Metanephros (tissue), 2 donors: ENCODE results near the gene MAGEB5.

DNA sequence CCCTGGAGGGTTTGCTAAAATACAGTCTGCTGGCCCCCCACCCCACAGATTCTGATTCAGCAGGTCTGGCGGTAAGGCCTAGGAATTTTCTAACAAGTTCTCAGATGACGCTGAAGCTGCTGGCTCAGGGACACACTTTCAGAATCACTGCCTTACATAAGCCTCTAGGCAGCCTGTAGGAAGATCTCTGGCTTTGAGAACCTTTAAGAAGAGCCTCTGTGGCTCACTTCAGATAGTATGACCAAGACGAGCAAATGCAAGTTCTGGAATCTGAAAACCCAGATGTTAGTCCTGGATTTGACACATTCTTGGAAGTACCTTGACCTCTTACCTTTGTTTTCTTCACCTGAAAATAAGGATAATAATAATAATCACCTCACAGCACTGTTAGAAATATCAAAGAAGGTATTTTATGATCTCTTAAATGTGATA lies 73.3 kb downstream of the PHEX start:
- RAMPAGE, long total RNA = no peak

DNA sequence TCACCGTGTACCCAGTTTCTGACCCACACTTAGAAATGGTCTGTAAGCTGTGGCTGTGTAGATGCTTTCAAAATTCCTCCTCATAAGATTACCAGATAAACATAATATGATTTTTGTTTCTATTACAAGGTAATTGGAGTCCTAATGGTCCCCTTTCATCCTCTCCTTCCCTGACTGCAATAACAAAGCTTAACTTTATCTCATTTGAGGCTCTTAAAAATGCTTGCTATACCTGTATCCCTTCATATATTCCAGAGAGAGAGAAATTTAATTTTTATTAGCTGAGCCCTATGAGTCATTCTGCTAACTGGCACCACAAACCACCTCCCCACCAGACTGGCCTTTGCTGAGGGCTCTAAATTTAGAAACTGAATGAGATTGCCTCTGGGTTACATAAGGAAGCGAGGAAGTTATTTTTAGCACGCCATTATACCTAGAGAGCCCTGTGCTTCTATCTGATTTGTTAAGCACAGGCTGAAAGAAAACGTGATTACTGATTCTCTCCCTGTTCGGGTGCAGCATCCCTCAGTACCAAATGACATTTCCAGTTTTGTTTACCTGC lies 27.4 kb downstream of the CBLL2 start:
- RAMPAGE, long total RNA = no peak

DNA sequence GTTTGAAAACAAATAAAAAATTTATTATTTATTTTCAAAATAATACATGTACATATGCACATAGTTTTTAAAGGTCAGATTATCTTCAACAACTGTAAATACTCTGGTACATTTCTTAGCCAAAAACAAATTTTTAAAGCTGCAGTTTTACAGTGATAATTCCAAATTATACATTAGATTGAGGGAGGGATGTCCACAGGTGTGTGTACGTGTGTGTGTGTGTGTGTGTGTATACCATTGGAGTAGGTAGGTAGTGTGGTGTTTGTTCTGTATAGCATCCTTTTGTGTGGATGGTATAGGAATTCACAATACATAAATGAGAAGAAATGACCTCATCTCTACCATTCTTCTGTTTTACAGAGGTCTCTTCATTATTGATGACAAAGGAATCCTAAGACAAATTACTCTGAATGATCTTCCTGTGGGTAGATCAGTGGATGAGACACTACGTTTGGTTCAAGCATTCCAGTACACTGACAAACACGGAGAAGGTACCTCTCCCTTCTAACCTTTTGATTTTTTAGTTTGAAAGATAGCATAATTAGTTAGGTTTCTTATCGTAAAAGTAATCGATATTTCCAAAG lies 14.8 kb downstream of the PRDX4 start:
- RAMPAGE, long total RNA = no peak

DNA sequence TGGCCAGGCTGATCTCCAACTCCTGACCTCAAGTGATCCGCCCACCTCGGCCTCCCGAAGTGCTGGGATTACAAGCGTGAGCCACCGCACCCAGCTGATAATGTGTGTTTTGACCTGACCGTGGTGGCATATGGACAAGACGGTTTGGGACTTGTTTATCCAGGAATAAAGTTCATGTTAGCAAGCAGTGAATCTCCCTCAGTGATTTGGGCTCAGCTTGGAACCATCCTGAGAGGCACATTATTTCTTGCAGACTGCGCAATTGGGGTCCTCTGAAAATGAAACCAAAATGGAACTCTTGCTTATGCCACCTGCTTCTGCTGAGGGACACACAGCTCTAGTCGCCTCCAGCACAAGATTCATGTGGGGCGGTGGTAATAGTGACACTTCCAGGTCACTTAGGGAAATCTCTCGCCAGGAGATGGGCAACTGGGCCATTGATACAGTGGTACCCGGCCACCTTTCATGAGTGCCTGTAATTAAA lies 9.9 kb upstream of the SAT1 start:
- RAMPAGE, long total RNA = no peak

GRCh38 chrX:23784245-23785299 lies 1.6 kb downstream of the SAT1 start:
- RAMPAGE, long total RNA = no peak

DNA sequence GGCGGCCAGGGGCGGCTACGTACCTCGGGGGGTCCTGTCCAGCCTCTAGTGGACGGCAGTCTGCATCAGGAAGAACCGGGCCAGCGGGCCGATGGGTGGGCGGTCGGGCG lies 2.3 kb downstream of the KLHL15 start:
- RAMPAGE, long total RNA = no peak

- RAMPAGE, long total RNA = no peak
These were observed 555 bp upstream of the PDK3 start for GRCh38 chrX:24464502-24464960.

- RAMPAGE, long total RNA = no peak
These were observed 69.4 kb downstream of the POLA1 start for GRCh38 chrX:24763090-24763595.

DNA sequence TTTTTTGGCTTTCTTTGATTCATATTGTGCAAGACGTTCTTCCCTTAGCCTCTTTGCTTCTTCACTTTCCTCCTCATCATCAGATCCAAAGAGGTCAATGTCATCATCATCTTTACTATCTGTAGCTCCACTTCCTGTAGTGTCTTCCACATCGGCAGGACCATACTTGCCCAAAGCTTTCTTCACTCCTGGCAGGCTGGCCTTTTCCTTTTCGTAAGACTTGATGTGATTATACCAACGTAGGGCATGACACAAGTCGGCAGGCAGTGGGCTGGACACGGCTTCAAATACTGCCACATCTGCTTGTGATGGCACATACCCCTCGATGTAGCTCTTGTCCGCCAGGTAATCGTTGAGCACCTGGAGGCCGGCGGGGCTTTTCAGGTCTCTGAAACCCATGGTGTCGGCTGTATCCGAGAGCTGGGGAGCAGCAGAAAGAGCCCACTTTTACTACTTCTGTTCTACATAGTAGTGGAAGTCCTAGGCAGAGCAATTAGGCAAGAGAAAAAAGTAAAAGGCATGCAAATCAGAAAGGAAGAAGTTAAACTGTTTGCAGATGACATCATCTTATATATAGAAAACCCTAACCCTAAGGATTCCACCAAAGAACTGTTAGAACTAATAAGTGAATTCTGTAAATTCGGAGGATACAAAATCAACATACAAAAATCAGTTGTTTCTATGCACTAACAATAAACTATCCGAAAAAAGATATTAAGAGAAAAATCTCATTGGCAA lies 95.1 kb downstream of the POLA1 start:
- RAMPAGE, long total RNA = no peak

DNA sequence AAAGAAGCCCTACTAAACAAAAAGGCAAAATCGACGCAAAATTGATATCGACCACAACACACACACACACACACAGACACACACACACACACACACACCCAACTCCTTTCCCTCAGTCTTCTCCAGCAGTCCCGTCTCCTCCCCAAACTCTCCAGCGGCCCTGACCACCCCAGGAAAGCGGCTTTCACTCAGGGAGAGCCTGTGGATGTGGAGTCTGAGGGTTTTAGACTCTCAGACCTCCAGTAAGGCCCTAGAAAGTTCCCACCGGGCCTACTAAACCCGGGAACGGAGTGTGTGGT lies 14.0 kb downstream of the ARX start:
- RAMPAGE, long total RNA = no peak

GRCh38 chrX:25005128-25005990 lies 10.4 kb downstream of the ARX start:
- RAMPAGE, long total RNA = no peak

DNA sequence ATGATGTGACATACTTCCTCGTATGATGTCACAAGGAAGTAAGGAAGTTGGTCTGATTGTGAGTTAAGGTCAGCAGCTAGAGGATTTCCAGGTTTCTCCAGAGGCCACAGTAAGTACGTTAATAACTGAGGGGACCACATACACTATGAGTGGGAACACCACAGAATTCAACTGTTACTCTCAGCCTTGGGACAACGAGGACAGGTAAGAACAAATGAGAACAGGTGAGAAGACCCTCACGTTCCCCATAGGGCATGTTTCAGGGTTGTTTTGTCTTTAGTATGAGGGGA lies at the start of gene MAGEB5:
MAGEB5 (plus strand) TSS at position 175 of the 290 bp plus-strand sequence.
- RAMPAGE, long total RNA = no peak

- RAMPAGE, long total RNA = no peak
These were observed 4.5 kb downstream of the TASL start for GRCh38 chrX:30572998-30573628.

DNA sequence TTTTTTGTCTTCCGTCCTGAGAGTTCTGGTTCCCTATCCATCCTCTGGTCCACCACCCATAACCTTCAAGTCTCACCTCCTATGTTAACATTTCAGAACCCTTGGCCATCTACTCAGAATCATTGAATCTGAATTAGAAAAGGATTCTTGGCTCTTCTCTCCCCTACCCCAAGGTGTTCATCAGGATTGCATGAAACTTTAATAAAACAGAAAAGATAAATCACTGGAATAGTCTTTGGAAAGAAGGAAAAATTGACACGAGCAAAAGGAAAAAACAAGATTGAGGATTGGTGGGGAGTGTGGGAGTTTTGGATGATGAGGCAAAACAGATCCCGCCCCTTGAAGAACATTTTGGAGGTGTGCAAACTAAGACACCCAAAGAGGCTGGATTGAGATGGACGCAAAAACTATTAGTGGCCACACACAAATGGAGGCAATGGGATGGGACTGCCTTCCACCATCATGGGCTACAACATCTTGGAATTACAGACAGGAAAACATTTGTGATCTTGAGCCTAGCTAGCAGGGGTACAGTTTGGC lies 3.3 kb downstream of the TASL start:
- RAMPAGE, long total RNA = no peak

DNA sequence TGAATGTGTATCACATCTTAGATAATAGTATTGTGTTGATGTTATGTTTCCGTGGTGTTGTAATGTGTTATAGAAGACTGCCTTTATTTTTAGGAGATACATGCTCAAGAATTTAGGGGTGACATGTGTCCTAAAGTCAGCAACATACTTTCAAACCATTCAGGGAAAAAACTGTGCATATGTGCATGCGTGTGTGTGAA lies 1.5 kb downstream of the TASL start:
- RAMPAGE, long total RNA = no peak

GRCh38 chrX:30854084-30855137 lies 34.6 kb downstream of the TAB3 start:
- RAMPAGE, long total RNA = no peak

DNA sequence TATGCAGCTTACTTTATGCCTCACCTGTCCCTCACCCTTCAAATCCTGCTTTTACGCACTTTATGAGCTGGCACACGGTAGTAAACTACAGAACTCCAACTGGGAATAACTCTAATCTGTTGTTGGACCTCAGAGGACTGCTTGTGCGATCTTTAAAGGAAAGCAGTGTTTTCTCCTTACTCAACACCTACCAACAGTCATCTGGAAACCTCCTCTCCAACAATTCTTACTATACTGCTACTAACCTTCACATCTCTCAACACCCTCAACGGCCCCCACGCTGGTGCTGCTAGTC lies 673 bp downstream of the TAB3 start:
- RAMPAGE, long total RNA = no peak

DNA sequence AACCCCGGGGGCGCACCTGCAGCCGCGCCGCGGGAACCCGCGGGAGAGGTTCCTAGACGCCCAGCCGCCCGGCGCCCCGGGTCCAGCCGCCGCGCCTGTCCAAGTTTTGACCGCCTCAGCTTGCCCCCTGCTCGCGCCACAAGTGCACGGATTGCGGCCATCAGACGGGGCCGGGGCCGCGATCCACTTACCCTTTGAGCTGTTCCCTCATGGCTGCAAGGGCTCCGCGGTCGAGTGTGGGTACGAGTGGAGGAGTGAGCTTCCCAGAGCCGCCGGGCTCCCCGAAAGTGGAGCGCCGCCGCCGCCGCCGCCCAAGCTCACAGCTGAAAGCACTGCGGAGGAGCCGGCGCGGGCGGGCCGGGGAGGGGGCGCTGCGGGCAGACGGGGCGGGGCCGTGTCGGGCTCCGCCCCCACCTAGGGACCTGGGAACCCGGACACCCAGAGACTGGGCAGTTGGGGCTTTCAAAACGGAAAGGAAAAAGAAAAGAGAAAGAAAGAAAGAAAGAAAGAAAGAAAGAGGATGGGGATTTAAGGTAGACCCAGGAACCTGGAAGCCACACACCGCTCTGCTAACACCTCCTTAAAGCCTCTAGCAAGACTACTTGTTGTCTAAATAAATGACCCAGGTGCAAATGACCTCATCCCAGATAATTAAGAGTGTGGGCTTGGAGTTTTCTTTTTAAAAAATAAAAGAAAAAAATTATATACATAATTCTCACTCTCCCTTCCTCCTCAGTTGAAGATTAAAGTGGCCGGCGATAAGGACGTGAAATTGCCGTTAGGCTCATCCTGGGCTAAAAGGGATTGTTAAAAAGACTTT lies 195.0 kb upstream of the FTHL17 start:
- RAMPAGE, long total RNA = no peak

DNA sequence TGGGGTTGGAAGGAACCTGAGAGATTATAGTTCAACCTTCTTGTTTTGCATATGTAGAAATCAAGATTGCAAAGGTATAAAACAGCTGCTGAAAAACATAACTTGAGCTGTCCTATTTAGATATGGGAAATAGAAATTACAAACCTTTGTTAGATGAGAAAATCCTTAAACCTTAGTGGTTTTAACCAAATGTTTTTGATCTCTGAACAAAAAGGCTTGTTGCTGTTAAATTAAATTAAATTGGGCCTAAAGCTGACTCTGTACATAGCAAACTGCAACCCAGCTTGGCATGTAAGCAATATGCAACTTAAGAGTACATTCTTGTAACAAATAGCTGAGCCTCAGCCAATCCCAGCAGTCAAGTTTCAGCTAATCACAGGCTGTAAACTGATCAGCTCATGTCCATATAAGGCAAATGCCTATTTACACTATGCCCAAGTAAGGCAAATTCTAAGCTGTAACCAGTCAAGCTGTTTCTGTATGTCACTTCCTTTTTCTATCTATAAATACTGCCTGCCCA lies 428.9 kb upstream of the FTHL17 start:
- RAMPAGE, long total RNA = no peak

DNA sequence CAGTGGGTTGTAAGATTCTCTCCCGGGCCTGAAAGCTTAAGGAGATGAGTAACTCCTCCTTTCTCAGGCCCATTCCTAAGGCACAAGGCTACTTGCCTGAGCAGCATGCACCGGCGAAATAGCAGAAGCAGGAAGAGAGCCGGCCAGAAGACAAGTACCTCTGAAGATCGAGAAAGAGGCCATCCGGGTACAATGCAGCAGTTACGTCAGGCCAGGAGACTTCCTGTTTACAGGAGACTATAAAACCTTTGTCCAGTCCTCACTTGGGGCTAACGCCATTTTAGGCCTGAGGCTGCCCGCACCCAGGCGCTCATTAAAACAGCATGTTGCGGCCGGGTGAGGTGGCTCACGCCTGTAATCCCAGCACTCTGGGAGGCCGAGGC lies 790.9 kb upstream of the FTHL17 start:
- RAMPAGE, long total RNA = no peak